MCF 10A (cell line): Measurements from ENCODE around the gene LETM1.

GRCh38 chr4:1324009-1324765 is 22.8 kb upstream of the UVSSA start:
- PRO-cap: no peak
- RRBS: no CpG with 5 or more reads among the region's 8 CpGs

DNA sequence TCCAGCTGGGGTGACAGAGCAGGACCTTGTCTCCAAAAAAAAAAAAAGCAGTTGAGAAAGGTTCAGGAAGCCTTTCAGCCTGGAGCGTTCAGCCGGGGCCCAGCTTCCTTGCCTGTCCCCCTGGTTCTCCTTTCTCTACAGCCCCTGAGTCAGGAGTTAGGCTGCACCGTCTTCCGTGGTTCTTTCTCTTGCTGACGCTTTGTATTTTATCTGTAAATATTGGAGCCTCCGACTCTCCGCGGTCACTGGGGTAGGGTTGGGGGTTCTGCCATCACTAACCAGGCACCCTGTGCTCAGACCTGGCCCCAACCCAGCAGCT is 13.7 kb upstream of the UVSSA start:
- PRO-cap: no peak
- RRBS: no CpG with 5 or more reads among the region's 8 CpGs

GRCh38 chr4:1339238-1340186 is 7.5 kb upstream of the UVSSA start:
- PRO-cap: no peak
- RRBS: no CpG with 5 or more reads among the region's 60 CpGs

DNA sequence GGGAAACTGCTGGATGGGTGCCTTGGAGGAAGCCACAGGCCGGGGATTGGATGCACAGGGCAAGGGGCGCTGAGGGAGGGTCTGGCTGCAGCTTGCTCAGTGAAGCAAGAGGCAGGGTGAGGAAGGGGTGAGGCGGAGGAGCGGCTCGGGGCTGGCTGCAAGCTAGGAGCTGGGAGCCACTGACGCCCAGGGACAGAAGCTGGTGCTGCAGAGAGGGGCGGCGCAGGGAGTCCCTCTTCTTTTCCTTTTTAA is 1.2 kb upstream of the UVSSA start:
- PRO-cap: bidirectional peak, plus-strand start at position 193 of the sequence, minus-strand start at position 42 of the sequence
- RRBS: no CpG with 5 or more reads among the region's 8 CpGs

DNA sequence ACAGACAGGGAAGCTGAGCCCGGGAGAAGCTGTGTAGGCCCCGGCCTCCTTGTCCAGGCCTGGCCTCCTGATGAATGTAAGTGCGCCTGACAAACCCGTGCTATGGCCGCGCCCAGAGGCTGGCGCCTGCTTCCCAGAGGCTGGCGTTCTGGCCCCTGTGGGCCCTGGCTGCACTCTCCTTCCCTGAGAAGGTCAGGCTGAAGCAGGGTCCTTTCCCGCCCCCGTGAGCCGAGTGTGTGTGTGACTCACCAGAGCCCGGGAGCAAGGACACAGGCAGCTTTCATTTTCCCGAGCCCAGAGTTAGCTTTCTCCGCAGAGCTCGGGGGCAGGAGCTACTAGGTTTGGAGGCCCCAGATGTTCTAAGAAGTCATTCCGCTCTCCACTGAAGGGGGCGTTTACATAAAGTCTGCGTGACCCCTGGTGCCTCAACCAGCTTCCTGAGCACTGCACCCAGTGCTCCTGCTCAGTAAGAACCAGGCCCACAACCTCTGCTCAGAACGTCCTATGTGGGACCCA is 13.5 kb downstream of the UVSSA start:
- PRO-cap: no peak
- RRBS: no CpG with 5 or more reads among the region's 19 CpGs

DNA sequence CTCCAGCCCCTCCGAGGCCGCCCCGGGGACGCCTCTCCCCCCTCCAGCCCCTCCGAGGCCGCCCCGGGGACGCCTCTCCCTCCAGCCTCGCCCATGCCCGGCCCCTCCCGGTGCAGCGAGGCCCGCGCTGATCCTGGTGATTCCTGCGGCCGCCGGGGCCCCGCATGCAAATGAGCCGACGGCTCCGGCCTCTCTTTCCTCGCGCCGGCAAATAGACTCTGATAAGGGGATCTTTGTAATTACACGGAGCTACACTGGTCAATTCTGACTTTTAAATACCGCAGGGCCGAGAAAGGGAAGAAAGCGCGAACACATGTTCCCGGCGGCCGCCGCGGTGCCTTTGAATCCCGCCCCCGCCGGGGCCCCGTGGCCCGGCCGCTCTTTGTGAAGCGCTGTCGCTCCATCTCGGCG is 114.9 kb upstream of the NKX1-1 start:
- PRO-cap: no peak
- RRBS: 44% methylated on average over 15 of the region's 44 CpGs

- PRO-cap: bidirectional peak, plus-strand start at chr4:1711754, minus-strand start at chr4:1711747
- RRBS: under 1% methylated on average over 17 of the region's 57 CpGs
Measured at GRCh38 chr4:1711012-1711883, 871 bp downstream of the SLBP start.

GRCh38 chr4:1712579-1713523 is 732 bp upstream of the SLBP start:
- PRO-cap: bidirectional peak, plus-strand start at chr4:1712835, minus-strand start at chr4:1712720
- RRBS: 3% methylated on average over 18 of the region's 74 CpGs

GRCh38 chr4:1720048-1721021 is 788 bp downstream of the TMEM129 start:
- PRO-cap: bidirectional peak, plus-strand start at chr4:1720448, minus-strand start at chr4:1720308; bidirectional peak, plus-strand start at chr4:1720631, minus-strand start at chr4:1720640; bidirectional peak, plus-strand start at chr4:1720874, minus-strand start at chr4:1720768
- RRBS: 1% methylated on average over 11 of the region's 85 CpGs

DNA sequence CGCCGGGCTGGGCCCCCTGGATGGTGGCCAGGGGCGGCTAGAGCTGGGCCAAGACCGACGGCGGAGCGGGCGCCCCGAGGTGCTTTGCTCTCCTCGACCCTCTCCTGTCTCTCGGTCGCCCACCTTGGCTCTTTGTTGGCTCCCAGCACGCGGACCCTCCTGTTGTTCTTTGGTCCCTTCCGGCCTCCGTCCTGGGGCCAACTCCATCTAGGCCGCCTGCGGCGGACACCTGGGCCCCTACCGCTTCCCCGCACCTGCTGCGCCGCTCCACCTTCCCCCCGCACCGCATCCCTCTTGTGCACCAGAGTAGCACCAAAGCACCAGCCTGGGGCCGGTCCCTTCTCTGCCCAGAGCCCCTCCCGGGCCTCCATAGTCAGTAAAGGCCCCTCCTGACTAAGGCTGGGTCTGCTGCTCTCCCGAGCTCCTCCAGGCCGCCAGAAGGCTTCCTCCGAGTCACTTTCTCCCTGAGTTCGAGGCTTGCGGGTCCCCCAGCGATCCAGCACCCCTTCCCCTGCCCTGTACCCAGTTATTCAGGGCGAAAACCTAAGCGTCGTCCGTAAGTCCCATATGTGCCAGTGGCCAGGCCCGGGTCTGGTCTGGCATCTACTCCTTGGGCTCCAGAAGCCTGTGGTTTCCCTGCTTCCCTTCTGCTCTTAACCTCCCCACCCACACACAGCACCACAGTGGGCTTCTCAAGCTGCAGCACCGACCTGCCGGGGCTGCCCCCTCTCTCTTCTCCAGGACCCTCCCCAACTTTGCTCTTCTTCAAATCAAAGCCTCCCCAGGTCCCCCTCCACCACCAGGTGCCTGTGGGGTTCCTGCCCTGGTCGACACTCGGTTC is 737 bp downstream of the TACC3 start:
- PRO-cap: no peak
- RRBS: 55% methylated on average over 1 of the region's 42 CpGs

DNA sequence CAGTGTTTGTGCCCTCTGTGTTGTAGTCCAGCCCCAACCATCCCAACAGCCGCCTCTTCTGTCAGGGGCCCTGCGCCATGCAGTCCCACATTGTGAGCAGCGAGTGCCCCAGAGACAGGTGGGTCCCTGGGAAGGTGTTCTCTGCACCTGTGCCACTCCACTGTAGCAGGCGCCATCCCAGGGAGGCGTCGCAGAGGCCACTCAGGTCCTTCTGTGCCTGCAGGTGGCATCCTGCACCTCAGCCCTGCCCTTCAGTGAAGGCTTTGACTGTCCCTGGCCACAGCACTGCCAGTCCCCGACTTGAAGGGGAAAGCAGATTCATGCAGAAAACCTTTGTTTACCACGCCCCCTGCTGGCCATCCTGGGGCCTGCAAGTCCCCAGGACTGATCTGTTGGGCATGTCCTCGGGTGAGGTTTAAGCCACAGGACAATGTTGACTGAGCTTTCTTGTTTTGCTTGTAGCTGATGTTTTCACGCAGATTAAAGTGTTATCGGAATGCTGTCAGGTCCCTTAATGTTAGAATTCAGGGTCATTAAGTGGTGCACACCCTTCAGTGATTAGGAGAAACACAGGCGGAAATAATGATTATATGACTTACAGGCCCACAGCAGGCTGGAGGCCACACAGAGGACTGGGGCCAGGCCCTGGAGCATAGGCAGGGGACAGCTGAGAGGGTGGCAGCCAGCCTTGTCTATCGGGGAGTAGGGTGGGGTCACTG is 4.9 kb downstream of the TACC3 start:
- PRO-cap: no peak
- RRBS: no CpG with 5 or more reads among the region's 13 CpGs

- PRO-cap: no peak
- RRBS: no CpG with 5 or more reads among the region's 21 CpGs
Measured at GRCh38 chr4:1728095-1728714, 6.9 kb downstream of the TACC3 start.

GRCh38 chr4:1752288-1753204 is 31.2 kb downstream of the TACC3 start:
- PRO-cap: bidirectional peak, plus-strand start at chr4:1752560, minus-strand start at chr4:1752408; bidirectional peak, plus-strand start at chr4:1752769, minus-strand start at chr4:1752787
- RRBS: 8% methylated on average over 3 of the region's 35 CpGs

- PRO-cap: no peak
- RRBS: 78% methylated on average over 22 of the region's 57 CpGs
Measured at GRCh38 chr4:1763164-1763886, 29.8 kb upstream of the FGFR3 start.

DNA sequence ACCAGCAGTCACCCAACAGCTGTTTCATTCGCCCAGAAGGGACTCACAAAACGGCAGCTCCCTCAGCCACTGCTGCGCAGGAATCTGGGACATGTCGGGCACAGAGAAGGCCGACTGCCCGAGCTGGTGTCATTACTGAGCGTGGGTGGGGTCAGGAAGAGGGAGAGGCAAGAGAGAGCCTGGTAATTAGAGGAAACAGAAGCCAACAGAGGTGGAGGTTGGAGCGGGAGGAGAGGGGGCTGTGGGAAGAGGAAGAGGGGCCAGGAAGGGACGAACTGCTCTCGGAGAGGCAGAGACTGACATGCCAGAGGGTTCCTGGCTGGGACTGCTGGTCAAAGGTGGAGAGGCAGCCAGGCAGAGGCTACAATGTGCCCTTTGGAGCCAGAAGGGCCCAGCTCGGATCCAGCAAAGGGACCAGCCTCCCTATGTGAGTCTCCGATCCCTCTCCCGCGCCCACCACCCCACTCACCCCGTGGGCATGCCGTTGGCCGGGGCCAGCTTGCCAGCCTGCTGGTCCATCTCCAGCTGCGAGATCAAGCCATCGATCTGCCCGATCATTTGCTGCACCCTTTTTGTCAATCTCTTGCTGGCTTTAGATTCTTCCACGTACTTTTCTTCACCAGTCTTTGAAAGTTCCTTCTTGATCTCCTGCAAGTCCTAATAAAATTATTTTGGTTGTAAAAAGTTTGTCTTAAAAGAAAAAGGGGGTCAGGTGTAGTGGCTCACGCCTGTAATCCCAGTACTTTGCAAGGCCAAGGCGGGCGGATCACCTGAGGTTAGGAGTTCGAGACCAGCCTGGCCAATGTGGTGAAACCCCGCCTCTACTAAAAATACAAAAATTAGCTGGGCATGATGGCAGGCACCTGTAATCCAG is 23.4 kb downstream of the FGFR3 start:
- PRO-cap: no peak
- RRBS: no CpG with 5 or more reads among the region's 26 CpGs

- PRO-cap: bidirectional peak, plus-strand start at chr4:1855937, minus-strand start at chr4:1855941; bidirectional peak, plus-strand start at chr4:1856396, minus-strand start at chr4:1856141
- RRBS: 1% methylated on average over 66 of the region's 111 CpGs
Measured at GRCh38 chr4:1855842-1856624, at the start of gene LETM1. Gene LETM1, minus strand, starts transcription at chr4:1856156.

DNA sequence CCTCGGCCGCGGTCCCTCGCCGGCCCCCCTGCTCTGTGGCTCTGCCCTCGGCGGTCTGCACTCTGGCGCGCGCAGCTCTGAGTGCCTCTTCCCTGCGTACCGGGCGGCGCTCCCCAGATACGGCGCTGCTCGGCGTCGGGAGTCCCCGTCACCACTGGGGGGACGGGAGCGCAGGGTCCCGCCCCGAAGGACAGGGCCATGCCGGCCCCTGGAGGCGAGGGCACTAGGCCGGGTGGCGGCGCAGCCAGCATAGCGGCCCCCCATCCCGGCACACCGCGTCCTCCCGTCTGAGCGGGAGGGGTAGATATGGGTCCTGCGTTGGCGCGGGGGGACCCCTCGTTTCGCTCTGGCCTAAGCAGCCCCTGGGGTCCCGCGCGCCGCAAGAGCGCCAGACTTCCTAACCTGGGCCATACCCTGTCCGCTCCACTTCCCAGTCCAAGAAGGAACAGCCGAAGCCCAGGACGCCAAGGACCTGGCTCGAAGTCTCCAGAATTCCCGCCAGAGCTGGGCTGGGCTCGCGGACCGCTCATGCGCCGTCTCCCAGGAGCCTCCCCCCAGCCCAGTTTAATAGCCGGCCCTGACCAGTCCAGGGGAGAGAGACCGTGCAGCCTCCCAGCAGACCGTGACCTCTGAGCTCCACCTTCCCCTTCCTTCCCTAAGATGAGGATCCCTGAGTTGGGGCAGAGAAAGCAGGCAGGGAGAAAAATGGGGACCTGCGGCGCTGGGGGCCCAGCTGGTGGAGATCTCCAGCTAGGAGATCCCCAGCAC is 853 bp upstream of the LETM1 start:
- PRO-cap: bidirectional peak, plus-strand start at position 193 of the sequence, minus-strand start at position 156 of the sequence
- RRBS: 2% methylated on average over 23 of the region's 60 CpGs

DNA sequence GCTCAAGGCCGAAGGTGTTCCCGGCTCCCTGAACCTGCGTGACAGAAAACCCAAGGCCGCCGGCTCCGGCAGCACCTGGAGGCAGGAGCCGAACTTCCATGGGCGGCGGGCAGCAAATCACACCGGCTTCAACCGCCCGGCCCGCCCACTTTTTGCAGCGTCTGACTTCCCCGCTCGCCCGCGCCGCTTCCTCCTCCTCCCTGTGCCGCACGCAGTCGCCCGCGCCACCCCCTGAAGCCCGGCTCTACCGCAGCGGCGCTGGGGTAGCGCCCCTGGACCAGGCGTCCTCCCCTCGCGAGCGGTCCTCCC is 873 bp upstream of the NSD2 start:
- PRO-cap: bidirectional peak, plus-strand start at position 212 of the sequence, minus-strand start at position 38 of the sequence
- RRBS: under 1% methylated on average over 22 of the region's 33 CpGs

- PRO-cap: no peak
- RRBS: no CpG with 5 or more reads among the region's 3 CpGs
Measured at GRCh38 chr4:1874236-1874708, 3.1 kb downstream of the NSD2 start.

DNA sequence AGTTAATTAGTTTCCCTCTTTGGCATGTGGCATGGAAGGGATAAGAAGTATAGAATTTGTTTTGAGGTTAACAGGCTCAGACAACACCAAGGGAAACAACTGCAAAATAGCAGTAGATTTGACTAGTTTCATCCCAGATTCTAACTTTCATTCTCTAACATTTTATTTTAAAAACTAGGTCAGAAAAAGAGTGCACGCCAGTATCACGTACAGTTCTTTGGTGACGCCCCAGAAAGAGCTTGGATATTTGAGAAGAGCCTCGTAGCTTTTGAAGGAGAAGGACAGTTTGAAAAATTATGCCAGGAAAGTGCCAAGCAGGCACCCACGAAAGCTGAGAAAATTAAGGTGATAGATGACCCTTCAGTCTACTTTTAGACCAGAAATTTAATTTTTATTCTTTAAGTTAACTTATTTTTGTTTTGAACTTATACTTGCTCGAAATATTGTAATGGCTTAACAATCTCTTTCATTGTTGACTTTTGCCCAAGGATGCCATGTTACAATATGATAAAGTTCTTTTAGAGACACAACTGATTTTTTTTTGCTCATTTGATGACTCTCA is 45.6 kb downstream of the NSD2 start:
- PRO-cap: no peak
- RRBS: no CpG with 5 or more reads among the region's 6 CpGs